Mesenchymal stem cell of adipose (primary cell): ENCODE data around the genes ERVW-1 and FAM133B.

GRCh38 chr7:87497691-87497890 lies 22.1 kb upstream of the ABCB4 start:
- CAGE, long polyA plus RNA = no peak

DNA sequence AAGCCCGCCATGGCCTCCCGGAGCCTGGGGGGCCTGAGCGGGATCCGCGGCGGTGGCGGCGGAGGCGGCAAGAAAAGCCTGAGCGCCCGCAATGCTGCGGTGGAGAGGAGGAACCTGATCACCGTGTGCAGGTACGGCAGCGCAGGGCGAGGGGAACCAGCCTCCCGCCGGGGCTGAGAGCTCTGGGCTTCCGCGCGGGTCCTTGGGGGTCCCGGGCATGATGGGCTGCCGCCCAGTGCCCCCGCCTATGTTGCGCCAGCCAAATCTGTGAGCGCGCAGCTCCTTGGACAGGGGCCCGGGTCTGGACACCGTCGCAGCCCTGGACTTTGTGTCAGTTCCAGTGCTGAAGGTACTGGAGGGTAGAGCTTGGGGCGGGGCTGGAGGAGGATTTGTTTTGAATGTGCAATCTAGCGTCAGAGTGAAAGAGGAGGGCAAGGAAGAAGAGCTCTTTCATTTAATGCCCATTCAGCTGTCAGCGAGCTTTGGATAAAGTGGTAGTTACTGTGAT lies 671 bp downstream of the RUNDC3B start:
- CAGE, long polyA plus RNA = no peak

DNA sequence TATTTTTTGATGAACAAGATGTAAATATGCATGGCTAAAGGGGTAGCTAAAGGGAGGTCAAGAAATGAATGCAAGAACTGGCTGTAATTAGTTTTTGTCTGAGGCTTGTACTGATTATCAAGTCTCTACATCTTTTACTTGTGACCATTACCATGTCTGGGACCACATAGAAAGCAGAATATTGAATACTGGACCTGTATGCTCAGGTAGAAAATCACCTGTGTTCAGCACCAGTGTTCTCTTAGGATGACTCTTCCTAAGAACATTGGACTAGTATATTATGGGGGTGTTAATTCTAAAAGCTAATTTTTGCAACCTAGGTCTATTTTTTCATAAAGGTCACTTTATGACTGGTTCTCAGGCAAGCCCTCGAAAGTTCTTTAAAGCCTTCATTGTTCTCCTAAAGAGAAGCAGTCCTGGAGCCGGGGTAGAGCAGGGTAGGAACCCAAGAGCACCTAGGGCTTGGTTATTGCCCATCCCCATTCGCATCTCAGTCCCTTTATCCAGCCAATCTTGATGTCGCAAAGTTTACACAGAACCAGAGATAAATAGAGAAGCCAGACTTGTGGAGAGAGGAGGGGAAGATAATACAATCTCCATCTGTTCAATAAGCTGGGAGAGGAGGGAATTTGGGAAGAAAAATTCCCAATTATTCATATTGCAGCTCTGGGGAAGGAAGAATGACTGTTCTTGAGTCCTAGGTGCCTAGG lies 6.2 kb upstream of the SRI start:
- CAGE, long polyA plus RNA = no peak

GRCh38 chr7:90188277-90188766 lies 23.2 kb upstream of the STEAP2 start:
- CAGE, long polyA plus RNA = no peak

- CAGE, long polyA plus RNA = no peak
Measured at GRCh38 chr7:90266416-90267308, 21.7 kb downstream of the CFAP69 start.

- CAGE, long polyA plus RNA = no peak
Measured at GRCh38 chr7:90281947-90282444, 37.0 kb downstream of the CFAP69 start.

- CAGE, long polyA plus RNA = no peak
Measured at GRCh38 chr7:90463462-90463773, 6.0 kb upstream of the PTTG1IP2 start.

GRCh38 chr7:90613094-90613500 lies 17.0 kb downstream of the CDK14 start:
- CAGE, long polyA plus RNA = no peak

GRCh38 chr7:90721298-90721830 lies 125.2 kb downstream of the CDK14 start:
- CAGE, long polyA plus RNA = no peak

DNA sequence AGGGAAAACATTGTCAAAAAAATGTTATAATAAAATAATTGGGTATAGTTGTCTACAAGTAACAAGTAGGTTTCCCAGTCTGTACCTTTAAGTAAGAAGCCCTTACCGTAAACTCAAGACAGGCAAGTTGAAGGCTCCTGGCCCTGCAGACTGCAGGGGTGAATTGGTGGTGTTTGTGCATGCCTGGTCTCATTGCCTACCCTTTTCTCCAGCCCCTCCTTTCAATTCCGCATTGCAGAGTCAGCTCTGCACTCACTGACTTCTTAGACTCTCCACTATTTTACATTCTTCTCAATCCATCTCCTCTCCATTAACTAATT lies 135.7 kb upstream of the FZD1 start:
- CAGE, long polyA plus RNA = no peak

GRCh38 chr7:91311248-91311540 lies 47.0 kb downstream of the FZD1 start:
- CAGE, long polyA plus RNA = no peak

DNA sequence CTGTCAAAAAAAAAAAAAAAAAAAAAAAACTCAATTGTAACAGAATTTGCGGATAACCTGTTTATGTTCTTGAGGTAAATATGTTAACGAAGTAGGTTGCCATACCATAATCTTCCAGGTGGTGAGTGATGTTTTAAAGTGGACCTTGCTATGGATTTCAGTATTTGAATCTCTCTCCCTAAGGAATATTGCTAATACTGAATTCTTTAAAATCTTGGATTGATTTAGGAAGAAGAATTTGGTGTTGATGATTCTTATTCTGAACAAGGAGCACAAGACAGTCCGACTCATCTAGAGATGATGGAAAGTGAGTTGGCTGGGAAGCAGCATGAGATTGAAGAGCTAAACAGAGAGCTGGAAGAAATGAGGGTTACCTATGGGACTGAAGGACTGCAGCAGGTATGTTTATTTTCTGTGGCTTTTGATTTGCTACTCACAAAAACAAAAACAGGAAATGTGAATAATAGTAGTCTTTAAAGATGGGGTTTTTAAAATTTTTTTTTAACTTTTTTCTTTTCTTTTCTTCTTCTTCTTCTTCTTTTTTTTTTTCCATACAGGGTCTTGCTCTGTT lies 52.1 kb downstream of the AKAP9 start:
- CAGE, long polyA plus RNA = no peak

GRCh38 chr7:92246969-92247332 lies 1.2 kb downstream of the ANKIB1 start:
- CAGE, long polyA plus RNA = no peak

DNA sequence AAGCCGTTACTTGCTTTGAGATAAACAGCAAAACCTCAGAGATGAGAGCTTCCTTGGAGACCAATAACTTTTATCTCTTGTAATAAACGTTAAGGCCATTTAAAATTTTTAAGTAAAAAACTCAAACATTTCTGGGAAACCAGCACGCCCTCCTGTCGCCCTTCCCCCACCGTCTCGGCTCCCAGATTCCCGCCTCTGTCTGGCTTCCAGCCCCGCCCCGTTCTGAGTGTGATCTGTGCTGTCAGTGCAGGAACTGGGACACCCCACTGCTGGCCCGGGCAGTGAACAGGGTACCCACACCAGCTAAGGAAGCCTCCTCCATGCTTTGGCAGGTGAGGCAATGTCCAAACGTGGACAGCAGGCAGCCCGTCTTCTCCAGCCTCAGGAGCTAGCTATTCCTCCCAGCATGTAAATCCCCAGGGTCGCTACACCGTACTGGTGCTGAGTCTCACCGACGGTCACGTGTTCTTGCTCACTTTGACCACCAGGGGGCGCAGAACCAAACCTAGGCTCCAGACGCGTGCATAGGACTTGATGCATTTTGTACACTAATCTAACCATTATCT lies 22.9 kb upstream of the GATAD1 start:
- CAGE, long polyA plus RNA = no peak

DNA sequence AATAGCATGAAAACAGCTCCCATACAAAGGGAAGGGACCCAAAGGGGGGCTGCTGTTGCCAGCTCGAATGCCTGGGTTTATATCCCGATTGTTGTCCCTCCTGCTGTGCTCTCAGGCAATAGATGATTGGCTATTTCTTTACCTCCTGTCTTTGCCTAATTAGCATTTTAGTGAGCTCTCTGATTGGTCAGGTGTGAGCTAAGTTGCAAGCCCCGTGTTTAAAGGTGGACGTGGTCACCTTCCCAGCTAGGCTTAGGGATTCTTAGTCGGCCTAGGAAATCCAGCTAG lies at the start of gene ERVW-1:
Gene ERVW-1, minus strand, starts transcription at position 54 of the 288 bp plus-strand sequence.
- CAGE, long polyA plus RNA = no peak

DNA sequence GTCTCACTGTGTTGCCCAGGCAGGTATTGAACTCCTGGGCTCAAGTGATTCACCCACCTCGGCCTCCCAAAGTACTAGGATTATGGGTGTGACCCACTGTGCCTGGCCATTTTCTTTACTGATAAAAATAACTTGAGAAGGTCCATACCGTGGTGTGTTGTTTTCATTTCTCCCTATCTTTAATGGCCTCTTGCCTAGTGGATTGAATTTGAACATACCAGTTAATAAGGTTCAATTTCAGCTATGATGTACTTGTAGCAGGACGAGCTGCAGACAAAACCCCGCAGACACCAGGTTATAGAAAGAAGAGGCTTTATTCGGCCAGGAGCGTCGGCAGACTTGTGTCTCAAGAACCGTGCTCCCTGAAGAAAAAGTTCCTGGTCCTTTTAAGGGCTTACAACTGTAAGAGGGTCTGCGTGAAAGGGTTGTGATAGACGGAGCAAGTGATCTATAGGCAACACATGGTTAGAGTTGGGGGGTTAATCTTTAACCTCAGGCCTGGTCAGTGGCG lies 9.3 kb downstream of the RBM48 start:
- CAGE, long polyA plus RNA = no peak

DNA sequence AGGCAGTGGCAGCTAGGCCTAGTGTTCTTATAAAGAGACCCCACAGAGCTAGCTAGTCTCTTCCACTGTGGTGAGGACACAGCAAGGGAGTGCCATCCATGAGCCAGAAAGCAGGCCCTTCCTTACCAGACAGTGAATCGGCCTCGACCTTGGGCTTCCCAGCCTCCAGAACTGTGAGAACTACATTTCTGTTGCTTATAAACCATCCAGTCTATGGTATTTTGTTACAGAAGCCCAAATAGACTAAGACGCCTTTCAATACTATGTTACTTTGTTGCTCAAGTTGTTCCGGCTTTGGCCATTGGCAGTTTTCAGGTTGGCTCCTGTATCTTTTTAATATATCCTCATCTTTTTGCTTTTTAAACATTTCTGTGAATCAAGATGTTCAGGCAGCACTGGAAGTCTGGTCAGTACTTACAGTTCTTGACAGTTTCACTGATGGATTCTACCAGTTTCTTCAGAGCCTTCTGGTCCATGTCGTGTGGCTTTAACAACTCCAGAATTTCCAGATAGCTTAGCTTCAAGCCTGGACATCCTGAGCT lies 28.9 kb downstream of the RBM48 start:
- CAGE, long polyA plus RNA = no peak

DNA sequence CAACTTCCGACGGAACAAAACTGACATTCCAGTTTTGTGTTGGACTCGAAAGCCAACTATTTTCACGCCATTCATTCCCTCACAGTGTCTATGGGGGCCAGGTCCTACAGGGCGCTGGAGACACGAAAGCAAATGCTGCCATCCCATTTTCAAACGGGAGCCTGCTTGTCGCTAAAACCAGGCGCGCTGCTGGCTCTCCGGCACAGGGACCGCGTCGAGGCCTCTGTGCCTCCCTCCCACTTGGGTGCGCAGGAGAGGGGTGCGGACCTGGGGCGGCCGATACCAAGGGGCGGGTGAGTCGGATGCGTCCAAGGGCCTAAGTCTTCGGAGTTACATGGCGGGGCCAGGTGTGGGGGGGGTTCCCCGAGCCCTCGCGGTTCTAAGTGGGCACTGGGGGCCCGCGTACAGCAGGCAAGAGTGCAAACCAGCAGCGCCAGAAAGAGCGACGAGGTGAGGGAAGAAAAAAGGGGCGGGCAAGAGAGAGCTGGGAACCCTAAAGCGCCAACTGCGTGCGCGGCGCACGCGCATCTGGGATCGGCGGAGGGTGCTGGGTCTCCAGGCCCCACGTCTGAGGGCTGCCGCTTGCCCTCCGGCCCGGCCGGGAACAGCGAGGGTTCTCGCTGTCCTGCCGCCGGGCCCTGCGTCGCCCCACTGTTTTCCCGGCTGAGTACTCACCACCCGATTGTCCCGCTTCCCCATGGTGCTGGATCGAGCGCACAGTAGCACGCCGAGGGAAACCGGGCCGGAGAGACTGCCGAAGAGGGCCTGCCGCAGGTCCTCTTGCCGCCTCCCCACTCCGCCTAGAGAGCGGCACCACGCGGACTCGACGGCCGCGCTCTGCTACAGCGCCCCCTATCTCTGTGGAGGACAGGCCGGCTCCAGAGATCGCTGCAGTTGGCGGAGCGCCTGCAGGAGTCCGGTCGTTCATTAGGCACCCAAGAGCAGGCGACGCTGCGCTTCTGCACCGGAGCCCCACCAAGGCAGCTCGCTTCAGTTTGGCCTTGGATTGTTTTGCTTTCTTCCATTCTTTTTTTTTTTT lies at the start of gene FAM133B:
Gene FAM133B, minus strand, starts transcription at position 798 of the 1,039 bp plus-strand sequence.
- CAGE, long polyA plus RNA = no peak

GRCh38 chr7:92634026-92634647 lies 43.9 kb upstream of the FAM133B start:
- CAGE, long polyA plus RNA = no peak

DNA sequence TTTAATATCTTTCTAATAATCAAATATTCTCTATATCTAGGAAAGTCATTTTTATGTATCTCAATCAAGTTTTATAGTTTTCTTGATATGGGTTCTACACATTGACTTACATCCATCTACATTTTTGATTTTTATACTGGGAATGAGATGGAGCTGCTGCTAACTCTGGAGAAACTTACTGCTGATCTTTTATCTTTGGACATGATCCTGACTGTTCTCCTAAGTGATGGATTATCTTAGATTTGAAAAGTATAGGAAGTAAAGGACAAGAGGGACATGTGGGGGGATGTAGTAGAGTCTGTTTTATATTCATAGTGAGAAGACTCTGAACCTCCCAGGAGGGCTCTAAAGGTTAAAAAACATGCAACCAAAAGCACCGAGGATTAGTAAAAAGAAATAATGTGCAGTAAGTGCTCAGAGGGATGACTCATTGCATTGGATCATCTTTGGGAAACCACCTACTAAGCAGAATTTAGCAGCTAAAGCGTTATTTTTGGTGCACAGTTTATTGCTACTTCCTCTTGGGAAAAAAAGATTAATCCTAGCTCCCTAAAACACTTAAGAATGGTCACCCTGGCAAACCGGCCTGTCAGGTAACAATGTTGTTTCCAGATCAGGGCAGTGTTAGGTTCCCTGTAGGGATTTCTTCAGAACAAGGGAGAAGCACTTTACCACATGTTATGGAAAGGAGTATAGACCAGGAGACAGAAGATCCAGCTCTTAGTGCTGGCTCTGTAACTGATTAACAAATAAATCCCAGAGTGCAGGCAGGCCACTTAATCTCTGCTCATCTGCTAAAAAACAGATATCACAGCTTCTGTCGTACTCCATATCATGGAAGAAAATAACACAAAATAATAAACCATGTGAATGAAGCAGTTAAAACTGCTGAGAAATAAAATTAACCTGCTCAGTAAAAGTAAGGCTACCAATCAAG lies 44.7 kb upstream of the FAM133B start:
- CAGE, long polyA plus RNA = no peak